Mesenchymal stem cell of Wharton's jelly (primary cell): ENCODE results near the genes IL24 and CR1.

GRCh38 chr1:206692971-206694324 lies 8.7 kb downstream of the MAPKAPK2 start:
- CAGE, long polyA plus RNA: no peak

DNA sequence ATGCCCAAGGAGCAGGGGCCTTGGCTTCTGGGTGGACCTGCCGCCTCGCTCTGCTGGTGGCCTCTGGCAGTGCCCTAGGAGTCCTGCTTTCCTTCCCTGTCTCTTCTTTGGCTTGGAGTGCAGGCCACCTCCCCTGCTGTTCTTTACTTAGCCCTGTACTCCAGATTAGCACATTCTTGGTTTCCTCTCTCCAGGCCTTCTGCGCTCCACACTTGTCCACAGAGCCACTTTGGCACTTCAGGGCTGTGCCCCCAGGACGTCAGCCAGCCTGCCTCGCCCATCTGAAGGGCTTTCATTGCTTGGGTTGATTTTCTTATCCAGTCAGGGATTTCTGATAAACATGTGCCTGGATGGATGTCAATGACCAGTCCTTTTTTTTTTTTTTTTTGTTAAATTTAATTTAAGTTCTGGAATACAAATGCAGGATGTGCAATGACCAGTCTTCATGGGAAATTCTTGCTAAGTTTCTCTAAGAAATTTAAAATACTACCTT lies 39.5 kb downstream of the MAPKAPK2 start:
- CAGE, long polyA plus RNA: no peak

GRCh38 chr1:206741490-206741871 lies 29.1 kb upstream of the IL19 start:
- CAGE, long polyA plus RNA: no peak

GRCh38 chr1:206770955-206771969 lies 689 bp downstream of the IL19 start:
- CAGE, long polyA plus RNA: no peak

- CAGE, long polyA plus RNA: no peak
These were observed 44.6 kb upstream of the IL10 start for GRCh38 chr1:206816758-206817382.

DNA sequence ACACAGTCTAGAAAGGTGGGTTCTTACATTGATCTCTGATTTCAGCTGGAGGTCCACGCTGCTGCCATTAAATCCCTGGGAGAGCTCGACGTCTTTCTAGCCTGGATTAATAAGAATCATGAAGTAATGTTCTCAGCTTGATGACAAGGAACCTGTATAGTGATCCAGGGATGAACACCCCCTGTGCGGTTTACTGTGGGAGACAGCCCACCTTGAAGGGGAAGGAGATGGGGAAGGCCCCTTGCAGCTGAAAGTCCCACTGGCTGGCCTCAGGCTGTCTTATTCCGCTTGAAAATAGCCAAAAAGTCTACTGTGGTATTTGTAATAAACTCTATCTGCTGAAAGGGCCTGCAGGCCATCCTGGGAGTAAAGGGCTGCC lies 23.0 kb upstream of the IL20 start:
- CAGE, long polyA plus RNA: no peak

DNA sequence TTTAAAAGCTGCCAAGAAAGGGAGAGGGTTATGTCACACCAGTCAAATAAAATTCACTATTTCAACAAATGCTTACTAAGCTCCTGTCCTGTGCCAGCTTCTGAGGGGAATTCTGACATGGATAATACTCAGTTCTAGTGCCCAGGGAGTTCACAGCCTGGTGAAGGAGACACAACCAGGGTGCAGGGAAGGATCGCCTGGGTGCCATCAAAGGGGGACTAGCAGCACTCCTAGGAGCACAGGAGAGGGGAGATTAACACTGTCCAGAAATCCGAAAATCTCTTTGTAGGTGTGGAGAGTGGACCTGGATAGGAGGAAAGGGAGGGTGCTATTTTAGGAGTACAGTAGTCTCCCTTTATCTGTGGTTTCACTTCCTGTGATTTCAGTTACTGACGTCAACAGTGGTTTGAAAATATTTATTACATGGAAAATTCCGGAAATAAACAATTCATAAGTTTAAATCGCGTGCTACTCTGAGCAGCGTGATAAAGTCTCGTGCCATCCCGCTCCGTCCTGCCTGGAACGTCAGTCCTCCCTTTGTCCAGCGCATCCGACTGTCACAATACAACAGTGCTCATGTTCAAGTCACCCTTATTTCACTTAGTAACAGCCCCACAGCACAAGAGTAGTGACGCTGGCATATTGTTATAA lies 6.6 kb upstream of the IL24 start:
- CAGE, long polyA plus RNA: no peak

- CAGE, long polyA plus RNA: no peak
These were observed at the start of gene IL24 for GRCh38 chr1:206897187-206897825. IL24 (plus strand) TSS chr1:206897443.

DNA sequence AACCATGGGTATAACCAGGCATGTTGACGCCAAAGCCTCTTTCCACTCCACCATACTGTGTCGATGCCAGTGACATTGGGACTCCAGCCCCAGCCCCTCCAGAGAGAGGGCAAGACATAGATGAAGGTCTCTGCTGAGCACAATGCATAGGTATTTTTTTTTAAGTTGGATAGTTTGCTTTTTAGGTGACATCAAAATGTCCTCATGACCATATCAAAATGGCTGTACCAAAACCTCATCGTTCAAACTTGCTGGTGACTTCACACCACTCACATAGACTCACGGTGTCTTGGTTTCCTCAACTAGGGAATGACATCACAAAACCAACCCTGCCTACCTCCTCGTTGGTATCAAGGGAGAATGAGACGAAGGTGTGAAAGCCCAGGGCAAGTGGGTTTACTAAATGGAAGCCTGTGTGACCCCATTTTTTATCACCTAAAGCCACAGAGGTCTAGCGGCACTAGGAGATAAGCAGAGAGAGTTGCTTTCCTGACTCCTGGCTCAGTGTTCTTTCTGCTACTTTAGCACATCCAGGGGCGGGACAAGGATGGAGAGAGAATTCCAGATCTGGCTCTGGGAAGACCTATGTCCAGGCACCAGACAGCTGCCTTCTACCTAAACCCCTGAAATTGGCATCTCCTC lies 1.5 kb downstream of the PIGR start:
- CAGE, long polyA plus RNA: no peak

DNA sequence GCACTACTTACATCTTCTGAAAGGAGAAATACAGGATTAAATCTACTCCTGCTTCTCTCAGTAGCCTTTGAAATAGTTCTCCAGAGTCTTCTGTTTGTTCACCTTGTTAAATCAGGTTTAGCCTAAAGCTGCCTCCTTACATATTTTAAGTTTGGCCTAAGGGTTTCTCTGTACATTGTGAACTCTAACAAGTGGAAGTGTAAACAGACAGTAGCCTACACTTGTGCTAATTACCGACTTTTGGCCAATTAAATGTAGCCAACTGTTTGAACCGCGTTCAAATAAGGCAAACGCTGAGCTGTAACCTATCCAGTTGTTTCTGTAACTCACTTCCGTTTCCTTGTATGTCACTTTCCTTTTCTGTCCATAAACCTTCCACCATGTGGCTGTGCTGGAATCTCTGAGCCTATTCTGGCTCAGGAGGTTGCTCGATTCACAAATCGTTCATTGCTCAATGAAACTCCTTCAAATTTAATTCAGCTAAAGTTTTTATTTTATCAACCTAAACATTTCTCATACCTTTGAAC lies 8.0 kb upstream of the FCAMR start:
- CAGE, long polyA plus RNA: no peak

GRCh38 chr1:207024280-207024744 lies 8.2 kb downstream of the C1orf116 start:
- CAGE, long polyA plus RNA: no peak

- CAGE, long polyA plus RNA: no peak
These were observed 841 bp downstream of the C1orf116 start for GRCh38 chr1:207031491-207032338.

DNA sequence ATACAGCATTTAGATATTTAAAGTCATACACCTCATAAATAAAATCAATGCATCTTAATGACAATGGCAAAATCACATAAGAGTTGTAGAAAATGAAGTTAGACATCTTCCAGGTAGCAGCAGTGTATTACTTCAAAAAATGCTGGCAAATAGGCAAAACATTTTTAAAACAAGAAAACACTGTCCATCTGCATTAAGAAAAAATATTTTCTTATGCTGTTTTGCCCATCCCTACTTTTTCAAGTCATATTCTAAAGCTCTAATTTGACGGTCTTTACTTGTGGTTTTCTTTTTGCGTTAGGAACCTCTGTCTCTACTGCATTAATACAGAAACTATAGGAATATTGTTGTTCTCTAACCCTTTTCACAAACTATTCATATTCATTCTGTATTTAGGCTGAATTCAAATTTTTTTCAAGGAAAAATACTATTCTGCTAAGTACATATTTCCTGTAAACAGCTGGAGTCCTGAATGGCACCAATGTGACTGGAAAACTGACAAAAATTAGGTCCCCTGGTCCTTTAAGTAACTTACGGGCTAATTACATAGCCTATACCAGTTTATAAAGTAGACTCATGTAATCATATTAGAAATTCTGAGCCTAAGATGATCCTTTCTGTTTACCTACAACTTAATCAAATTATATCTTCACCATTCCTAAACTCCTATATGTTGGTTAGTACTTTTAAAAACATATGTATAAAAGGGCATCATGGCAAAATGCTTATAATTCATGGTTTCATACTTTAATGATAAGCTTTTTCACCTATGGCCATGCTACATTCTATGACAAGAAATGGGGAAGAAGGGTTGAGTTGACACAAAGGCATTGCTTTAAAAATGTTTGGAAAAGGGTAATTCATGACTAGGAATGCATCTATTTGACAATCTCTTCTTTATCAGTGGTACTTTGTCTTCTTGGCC lies 6.9 kb downstream of the YOD1 start:
- CAGE, long polyA plus RNA: no peak

GRCh38 chr1:207081158-207081604 lies 7.5 kb upstream of the C4BPB start:
- CAGE, long polyA plus RNA: no peak

GRCh38 chr1:207495751-207496970 lies at the start of gene CR1:
CR1 (plus strand) TSS chr1:207496157.
- CAGE, long polyA plus RNA: no peak

- CAGE, long polyA plus RNA: no peak
These were observed 13.9 kb upstream of the CD46 start for GRCh38 chr1:207737791-207738502.

DNA sequence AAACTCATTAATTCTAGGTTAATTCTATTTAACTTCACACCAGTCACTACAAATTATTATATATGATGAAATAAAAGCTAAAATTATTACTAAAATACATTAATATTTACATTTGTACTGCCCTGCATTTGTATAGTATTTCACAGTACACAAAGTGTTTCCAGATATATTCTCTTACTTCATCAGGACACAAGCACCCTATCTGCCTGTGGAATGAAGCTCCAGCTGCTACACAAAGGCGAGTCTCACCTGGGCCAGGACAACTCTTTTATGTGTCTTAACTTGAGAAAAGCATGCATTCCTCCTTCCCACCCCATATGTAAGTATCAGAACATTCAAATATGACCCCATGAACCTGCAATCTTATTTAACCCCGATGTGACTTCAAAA lies 50.9 kb downstream of the CD46 start:
- CAGE, long polyA plus RNA: no peak

GRCh38 chr1:207805828-207806712 lies 54.2 kb downstream of the CD46 start:
- CAGE, long polyA plus RNA: no peak

DNA sequence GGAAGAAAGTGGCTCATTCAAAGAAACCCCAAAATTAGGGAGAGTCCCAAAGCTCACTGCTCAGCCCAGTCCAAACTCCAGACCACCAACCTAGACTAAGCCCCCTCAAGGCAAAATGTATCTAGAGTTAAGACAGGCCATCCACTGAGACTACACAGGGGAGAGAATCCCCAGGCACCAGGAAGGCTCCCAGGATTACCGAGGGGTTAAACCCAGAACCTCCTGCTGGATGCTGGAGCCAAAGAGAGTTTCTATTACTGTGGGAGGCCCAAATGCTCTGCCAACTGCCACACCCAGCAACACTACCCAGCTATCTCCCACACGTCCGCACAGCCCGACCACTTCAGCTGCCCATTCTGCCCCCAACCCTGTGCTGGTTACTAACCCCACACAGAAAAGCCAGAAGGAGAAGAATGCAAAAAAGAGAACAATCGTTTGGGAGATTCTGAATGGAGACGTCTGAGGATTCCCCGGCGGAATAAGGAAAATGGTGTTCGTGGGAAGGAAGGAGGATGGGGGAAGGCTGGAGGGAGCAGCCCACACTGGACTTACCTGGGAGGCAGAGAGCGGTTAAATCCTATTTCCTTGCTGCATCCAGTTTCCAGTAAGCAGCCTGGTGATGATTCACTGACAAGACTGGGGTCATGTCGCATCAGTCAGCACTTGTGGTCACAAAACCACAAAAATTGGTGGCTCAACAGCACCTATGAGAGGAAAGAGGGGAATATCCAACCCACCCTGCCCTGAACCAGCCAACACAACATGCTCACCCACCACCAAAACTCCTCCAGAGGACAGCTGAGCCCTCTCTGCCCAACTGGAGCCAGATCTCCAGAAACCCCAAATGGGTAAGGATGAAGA lies 63.8 kb downstream of the CD46 start:
- CAGE, long polyA plus RNA: no peak

DNA sequence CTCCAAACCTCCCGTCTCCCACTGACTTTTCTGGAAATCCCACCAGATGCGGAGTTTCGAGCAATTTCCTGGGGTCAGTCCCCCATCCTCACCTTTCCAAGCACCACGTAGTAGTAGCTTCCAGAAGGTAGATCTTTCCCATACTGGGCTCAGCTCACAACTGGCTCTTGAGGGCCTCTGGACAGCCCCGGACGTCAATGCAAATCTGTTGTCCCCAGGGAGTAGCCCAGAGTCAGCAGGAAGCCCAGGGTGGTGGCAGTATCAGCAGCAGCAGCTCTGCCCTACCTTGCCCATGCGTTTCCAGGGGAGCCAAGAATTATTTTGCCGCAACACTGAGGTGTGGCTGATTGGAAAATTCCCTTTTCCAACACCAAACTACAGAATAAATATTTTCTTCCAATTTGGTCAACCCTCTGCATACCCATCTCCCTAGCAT lies 70.3 kb downstream of the CD46 start:
- CAGE, long polyA plus RNA: no peak